Placental pericyte (primary cell): Measurements from ENCODE around the gene LRIG1.

DNA sequence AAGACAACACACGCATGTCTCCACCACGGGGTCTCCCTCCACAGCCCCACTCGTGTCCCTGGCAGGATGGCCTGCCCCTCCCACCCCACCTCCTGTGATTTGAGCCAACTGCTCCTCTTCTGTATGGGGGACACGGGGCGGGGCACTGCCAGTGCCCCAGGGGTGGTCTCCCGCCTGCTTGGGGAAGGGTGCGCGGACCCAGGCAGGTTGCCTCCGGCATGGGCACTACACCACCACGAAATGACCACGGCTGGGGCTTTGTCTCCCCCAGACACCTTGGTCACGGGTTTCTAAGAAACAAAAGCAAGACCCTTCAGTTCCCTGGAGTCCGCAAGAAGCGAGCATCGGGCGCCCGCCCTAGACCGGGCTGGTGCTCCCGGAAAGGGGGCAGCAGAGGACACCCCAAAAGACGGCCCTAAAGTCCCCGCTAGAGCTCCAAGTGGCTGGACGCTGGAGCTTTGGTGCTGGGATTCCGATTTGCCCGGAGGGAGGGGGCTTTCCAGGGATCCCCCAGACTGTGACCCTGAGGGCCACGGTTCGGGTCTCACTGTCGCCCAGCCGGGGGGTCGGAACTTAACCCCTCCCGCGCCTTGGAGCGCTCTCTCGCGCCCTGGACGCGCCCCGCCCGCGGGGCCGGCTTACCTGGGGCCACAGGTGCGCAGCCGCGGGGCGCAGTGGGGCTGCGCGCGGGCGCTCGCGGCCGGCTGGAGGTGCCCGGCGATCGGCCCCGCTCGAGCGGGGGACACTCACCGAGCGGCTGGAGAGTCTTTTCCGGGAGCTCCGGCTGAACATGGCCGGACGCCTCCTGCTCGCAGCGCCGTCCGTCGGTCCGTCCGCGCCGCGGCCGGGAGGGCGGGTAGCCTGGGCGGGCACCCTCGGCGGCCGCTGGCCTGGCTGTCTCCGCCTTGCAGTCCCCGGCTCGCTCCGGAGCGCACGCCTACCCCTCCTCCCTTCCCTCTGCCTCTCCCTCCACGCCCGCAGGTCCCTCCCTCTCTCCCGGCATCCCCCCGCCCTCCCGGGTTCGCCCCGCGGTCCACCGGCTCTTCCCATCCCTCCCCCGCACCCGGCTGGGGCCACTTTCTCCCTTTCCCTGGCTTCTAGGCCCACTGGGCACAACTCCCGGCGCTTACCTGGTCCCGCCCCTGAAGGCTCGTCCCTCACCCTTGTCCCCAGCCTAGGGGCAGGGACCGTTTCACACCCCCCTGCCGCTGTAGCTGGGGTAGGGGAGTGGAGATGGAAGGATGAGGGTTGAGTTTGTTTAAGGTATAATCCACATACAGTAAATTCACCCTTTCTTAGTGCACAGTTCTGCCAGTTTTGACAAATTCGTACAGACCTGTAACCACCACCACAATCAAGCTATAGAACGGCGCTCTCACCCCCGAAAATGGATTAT lies 219.8 kb upstream of the PRICKLE2 start:
- CAGE, long polyA plus RNA: no peak

DNA sequence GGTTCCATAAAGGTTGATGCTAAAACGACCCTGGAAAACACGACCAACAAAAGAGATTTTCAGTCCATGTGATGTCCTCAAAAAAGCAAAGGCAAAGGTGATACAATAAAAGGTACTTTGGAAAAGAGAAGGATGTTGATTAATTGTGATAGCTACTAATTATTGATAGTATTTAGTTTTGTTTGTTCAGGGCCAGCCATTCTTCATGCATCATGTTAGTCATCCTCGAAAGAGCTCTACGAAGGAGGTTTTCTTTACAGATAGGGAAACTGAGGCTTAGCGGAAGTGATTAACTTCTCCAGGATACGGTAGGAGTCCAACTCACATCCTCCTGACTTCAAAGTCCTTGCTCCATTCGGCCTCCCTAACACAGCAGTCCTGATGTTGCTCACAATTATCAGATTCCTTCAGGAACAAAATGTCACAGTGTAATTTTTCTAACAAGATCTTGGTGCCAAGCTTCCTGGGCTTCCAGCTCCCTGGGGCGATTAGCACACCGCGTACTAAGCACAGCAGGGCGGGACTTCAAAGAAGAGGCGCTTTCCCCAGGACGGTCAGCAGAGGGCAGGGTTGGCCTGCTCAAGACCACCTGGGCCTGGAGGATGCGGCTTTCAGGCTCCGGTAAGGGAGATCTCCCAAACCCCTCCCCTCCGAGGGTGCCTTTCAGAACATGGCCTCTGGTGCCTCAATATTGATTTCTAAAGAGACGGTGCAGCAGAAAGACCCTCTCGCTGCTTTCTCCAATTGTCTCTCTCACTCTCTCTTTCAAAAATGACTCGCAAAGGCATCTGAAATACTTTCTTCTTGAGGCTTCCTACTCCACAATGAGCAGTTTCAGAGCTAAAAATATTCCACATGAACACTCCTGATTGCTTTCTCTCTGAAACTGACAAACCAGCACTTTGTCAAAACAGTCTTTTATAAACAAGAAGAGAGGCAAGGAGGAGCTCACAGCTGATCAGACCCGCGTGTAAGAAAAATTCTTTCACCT lies 154.3 kb downstream of the ADAMTS9 start:
- CAGE, long polyA plus RNA: no peak

- CAGE, long polyA plus RNA: no peak
Observed at GRCh38 chr3:64560756-64561125, 127.1 kb downstream of the ADAMTS9 start.

DNA sequence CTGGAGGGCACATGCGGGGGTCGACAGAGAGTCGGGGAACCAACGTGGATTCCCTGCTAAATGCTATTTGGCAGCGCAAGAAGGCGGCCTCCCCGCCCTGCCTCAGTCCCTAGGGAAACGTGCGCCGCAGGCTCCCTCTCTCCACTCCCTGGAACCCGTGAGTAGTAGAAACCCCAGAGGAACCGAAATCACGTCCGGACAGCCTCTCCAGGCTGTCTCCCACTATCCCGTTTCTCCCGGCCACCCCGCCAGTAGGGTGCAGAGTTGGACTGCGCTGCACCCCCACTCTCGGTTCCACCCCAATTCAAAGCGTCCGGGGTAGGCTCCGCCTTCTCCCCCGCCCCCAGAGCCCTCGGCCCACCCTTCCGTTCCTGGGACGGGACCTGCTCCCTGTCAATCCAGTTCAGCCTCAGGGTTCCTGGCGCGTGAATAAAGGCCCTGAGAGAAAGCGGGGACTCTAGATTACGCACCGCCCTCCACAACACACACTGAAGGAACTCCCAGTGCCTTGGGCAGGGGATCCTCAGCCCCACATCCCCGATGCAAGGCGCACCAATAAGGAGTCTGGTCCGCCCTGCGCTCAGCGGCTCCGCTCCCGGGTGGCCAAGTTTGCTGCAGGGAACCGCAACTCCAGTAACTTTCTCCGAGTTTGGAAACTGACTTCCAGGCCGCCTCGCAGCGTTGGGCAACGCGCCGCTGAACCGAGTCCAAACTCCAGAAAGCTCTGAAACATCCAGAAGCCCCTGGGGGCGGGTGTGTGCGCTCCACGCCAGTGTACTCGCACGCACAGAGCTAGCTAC lies 2.0 kb downstream of the ADAMTS9 start:
- CAGE, long polyA plus RNA: no peak

DNA sequence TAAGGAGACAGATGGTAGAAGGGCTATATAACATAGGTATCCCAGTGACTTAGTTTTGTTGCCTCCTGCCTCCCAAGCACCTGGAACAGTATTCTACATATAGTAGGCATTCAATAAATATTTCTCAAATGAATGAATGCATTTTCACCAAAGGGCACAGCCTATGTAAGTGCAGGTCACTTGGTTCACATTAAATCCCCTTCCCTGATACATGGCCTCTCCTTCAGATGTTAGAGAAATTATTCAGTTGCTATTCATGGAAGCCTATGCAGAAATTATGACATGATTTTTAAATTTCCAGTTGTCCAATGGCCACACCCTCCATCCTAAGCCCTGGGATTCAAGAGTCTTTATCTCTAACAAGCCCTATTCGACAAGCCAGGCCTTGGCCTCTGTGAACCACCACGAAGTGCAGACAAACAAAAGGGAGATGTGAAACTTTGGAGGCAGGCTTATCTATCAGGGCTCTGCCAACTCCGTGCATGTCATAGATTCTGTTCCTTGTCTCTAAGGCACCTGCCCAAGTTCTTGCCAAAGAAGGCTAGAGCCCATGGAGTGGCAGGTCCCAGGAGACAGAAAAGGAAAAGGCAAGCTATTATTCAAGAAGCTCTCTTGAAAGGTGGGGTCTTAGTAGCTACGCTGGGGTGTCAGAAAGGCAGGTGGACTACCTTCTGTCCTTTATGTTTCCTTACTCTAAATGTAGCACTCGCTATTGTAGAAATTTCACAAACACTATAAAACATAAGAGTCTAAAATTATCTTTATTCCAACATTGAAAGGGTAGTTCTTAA lies 212.3 kb upstream of the ADAMTS9 start:
- CAGE, long polyA plus RNA: no peak

DNA sequence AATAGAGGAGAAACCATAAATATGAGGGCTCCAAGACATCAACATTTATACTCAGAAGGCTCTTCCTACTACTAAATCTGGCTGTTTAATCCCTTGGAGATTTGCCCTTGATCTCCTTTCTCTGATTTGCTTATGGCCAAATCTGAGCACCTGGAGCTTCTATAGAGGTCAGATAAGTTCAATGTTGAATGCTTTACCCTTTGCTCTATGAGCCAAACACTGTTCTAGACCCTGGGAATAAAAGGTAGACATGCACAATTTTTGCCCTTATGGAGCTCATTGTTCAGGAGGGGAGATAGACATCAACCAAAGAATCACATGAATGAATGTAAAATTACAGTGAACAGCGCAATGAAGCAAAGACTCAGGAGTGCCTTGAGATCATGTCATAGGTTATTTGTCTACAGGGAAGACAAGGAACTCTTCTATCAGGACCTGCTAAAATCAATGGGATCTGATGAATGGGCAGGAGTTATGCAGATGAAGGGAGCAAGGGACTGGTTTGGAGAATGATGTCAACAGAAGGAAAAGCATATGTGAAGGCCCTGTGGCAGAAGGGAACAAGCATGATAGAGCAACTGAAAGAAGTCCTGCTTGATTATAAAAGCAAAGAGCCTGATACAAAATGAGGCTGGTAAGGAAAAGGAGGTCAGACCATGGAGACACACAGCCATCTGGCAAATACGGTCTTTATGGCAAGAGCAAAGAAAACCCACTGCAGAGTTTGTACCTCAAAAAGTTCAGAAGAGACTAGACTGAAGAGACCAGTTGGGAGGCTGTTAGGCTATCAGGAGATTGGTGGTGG lies 226.7 kb upstream of the ADAMTS9 start:
- CAGE, long polyA plus RNA: no peak

GRCh38 chr3:64988097-64988846 lies 300.5 kb upstream of the ADAMTS9 start:
- CAGE, long polyA plus RNA: no peak

- CAGE, long polyA plus RNA: no peak
Observed at GRCh38 chr3:65170458-65171177, 482.8 kb upstream of the ADAMTS9 start.

DNA sequence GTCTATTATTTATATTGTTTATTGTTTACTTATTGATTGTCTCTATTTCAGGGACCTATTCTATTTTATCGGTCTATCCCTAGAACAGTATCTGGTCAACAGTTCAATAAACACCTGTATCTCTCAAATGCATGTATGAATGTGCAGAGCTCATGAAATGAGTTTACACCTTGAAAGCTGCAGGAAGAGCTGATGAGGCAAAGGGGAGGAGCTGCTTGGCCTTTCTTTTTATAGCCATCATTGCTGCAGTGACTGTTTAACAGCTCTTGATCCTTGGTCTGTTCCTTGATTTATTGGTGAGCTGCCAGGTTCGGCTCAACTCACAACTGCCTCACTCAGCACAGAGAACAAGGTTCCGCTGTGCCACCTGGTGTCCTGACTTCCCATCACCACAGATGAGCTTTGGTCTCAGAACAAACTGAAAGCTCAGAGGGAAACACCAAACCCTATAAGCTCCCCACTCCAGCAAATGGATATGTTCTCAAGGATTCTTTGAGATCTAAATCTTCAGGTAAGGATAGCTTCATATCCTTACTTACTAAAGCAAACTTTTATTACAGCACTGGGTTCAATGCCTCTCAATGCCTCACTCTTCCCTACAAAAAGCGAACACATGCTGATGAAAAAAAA lies 626.1 kb downstream of the MAGI1 start:
- CAGE, long polyA plus RNA: no peak

GRCh38 chr3:65596959-65597762 lies 441.6 kb downstream of the MAGI1 start:
- CAGE, long polyA plus RNA: no peak

DNA sequence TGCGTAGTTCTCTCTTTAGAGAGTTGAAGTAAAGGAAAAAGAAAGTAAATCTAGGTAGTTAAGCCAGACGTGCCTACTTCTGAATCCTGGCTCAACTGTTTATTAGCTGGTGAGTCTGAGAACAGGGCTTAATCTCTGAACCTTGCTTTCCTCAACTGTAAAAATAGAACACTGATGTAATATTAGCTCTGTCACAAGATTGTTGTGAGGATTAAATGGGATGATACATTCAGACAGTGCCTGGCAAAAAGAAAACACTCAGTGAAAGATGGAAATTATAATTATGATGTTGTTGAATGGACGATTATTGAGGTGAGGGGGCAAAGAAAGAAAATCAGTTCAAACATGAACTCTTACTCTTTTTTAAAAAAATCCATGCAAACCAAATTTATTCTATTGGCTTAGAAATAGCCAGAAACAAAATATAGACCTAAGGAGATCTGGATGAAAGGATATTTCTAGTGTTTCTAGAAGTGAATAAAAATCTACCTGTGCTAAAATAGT lies 413.3 kb downstream of the MAGI1 start:
- CAGE, long polyA plus RNA: no peak

- CAGE, long polyA plus RNA: no peak
Observed at GRCh38 chr3:65776204-65777234, 262.2 kb downstream of the MAGI1 start.

- CAGE, long polyA plus RNA: no peak
Observed at GRCh38 chr3:65996446-65996975, 42.2 kb downstream of the MAGI1 start.

DNA sequence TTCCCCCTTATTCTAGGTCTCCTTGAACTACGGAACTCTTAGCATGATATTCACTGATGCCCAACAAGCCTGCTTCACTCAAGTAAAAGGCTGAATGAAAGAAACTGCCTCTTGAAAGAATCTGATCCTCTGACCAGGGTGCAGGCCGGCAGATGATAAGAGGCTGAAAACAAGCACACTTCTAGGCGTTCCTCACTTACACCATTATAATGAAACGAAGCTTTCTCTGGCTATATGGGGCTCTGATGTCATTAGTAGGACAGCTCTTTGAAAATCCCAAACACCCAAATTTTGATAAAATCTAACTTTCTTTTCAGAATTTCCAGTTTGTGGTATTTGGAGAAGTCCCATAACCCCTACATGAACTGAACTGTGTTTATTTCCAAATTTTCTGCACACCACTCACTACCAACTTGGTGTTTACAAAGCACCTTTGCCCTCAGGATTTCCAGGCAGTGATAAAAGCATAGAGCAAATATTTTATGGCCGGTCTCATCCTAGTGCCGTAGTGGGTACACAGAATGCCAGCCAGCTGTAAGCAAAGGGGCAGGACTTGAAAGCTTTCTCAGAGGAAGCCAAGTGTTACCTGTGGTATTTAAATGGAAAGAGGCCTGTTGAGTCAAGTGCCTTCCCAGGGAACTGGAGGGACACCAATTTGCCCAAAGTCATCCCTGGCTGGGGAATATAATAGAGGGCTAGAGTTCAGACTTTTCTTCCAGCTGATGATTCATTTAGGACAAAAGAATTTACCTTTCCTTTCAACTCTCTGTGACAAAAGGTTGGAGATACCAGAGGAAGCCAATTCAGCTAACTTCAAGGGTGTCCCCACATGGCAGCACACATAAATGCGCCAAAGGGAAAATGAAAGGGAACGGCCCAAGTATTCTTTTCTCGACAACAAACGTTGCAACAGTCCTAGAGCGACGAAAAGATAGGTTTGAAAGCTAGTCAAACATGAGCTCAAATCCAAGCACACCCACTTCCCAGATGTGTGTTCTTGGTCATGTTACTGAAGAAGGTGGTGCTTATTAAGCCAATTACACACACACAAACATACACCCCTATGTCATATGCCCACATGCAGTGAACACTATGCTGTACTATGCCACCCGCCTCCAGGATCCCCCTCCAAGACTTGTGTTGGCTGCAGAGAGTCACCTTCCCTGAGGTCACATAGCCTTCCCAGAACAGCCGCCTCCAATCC lies 27.9 kb downstream of the MAGI1 start:
- CAGE, long polyA plus RNA: no peak

GRCh38 chr3:66440950-66441660 lies 59.7 kb downstream of the LRIG1 start:
- CAGE, long polyA plus RNA: no peak

DNA sequence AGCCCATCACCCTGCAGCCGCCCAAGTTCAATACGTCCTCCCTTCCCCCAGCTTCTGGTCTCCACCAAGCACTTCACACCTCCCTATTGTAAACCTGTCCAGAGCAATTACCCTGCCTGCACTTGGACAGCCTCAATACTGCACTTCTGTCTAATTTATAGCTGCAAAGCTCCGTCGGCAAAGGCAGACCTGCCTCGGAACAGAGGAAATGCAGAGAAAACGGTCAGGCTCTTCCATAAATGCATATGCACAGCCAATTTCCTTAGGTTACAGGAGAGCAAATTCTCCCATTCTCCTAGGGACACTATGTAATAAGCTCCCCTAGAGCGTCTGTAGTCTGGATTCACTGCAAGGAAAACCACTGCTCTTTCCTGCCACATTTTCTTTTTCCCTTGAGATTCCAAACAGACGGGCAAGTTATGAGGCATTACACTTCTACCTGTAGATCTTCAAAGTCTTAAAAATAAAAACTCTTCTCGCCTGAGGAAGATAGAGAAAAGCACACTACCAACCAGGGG lies 21.7 kb downstream of the LRIG1 start:
- CAGE, long polyA plus RNA: no peak

DNA sequence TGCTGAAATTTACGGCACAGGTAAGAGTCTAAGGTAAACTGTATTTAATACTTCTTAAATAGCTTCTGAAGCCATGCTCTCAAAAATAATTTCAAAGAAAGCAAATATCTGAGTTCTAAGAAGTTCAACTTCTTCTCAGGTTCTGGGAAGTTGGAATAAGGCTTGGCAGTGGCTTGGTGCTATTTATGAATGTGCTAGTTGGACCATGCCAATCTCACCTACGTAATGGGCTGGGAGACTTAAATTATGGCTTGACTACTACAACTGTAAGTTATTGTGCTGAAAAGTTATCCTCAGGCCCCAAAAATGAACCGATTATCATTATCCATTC lies 3.6 kb downstream of the LRIG1 start:
- CAGE, long polyA plus RNA: no peak

DNA sequence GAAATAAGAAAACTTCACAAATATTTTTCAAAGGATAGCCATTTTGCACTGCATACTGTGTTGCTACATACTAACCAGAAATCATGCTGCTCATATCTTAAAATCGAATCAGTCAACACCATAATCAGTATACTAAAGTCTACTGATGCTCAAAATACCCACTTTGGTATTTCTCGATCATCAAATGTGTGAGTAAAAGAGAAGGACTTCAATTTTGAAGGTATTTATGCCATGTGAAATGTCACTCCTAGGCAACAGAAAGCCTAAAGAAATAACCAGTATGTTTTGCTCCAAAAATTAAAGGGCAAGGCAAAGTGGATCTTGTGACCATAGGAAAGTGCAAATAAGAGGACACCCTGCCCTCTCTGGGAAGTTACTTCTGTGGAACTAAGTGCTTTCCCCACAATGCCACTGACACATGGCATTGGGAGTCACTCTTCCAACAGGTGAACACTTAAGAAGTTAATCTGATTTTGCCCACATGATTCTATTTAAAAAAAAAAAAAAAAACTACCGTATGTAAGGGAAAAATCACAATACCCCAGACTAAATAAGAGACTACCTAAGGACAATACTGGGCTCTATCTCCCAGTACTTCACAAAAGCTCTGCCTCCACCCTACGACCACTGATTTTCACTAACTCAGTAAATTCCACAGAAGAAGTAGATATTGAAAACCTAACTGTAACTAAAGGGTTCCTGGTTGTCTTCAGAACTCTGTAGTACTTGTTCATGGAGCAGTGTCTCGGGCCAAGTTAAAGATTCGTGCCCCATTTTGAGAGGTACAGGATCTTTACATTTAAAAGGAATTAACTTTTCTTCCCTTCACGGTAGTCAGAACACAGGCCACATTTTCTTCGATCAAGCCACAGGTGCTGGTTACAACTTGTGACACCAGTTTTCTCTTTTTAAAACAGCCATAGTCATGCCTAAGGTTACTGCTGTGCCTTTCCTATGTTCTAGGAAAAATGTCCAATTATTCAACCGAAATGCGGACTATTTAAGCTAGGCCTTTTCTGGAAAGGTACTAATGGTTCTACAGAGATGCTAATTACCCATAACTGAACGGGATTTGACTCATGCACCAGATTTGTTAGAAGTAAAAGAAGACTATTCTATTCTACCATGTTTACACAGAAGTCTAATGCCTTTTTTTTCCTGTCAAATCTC lies 2.4 kb downstream of the LRIG1 start:
- CAGE, long polyA plus RNA: no peak

- CAGE, long polyA plus RNA: no peak
Observed at GRCh38 chr3:66499242-66499767, 1.5 kb downstream of the LRIG1 start.

DNA sequence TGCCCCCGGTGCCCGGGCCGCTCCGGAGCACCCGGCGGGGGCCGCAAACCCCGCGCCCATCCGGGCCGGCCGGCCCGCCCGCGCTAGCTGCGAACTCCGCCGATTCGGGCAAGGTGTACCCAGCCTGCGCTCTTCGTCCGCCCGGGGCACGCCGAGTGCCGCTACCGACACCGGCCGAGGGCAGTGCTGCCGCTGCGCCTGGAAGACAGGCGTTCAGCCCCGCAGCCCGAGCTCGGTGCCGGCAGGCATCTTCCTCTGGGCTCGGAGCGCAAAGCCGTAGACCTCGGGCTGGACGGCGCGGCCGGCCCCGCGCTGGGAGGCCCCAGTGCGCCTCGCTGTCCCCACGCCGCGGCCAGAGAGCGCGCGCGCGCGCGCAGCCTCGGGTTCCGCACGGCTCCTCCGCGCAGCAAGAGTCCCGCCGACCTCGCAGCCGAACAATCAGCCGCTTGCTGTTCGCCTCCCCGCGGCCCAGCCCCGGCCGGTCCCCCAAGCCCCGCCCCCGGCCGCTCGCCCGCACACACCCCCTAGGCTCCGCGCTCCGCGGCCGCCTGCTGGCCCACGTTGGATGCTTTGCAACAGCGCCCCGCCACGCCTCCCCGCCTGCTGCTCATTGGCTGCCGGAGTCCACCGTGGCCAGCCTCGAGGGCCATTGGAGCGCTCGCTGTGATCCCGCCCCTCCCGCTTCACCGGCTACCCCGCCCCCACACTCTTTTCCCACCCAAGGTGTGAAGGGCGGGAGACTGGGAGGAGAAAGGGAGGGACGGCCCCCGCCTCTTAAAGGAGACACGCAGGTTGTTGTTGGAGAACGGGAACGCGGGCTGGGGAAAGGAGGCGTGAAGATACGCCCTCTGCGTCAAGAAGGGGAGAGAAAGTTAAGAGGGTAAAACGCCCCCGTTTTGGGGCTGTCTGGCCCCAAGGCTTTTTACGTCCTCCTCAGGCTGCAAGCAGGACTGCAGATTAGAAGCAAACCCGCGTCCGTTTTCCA lies at the start of gene LRIG1:
Gene LRIG1, minus strand, starts transcription at position 451 of the 985 bp plus-strand sequence.
- CAGE, long polyA plus RNA: no peak